Karpas-422 (cell line): ENCODE measurements around a stretch of chr21.

- PRO-cap: no peak
- RAMPAGE, long total RNA: no peak
Observed at GRCh38 chr21:5553413-5553822, 4968.0 kb upstream of the TPTE start.

GRCh38 chr21:6120076-6120641 is 4401.2 kb upstream of the TPTE start:
- PRO-cap: no peak
- RAMPAGE, long total RNA: no peak

GRCh38 chr21:8987945-8989301 is 1533.0 kb upstream of the TPTE start:
- PRO-cap: no peak
- RAMPAGE, long total RNA: no peak

DNA sequence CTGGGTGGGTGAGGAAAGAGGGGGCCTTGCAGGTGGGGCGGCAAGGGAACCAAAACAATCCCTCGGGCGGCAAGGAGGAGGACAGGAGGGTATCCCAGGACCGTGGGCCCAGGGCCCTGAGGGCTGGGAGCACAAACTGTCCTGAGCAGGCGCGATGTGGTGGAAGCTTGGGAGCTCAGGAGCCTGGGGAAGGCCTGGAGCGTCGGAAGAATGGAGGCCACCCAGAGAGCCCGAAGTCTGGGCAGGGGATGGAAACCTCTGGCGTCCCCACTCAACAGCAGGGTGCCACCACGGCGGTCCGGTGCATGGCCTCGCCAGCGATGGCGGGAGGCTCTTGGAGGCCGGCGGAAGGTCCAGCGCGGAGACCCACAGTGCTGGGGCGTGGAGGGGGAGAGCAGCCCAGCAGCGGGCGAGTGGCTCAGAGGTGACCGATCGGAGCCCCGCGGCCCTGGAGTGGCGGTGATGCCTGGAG is 140.4 kb downstream of the LIPI start:
- PRO-cap: no peak
- RAMPAGE, long total RNA: no peak

- PRO-cap: no peak
- RAMPAGE, long total RNA: no peak
Observed at GRCh38 chr21:14500200-14501586, 45.4 kb downstream of the SAMSN1 start.

DNA sequence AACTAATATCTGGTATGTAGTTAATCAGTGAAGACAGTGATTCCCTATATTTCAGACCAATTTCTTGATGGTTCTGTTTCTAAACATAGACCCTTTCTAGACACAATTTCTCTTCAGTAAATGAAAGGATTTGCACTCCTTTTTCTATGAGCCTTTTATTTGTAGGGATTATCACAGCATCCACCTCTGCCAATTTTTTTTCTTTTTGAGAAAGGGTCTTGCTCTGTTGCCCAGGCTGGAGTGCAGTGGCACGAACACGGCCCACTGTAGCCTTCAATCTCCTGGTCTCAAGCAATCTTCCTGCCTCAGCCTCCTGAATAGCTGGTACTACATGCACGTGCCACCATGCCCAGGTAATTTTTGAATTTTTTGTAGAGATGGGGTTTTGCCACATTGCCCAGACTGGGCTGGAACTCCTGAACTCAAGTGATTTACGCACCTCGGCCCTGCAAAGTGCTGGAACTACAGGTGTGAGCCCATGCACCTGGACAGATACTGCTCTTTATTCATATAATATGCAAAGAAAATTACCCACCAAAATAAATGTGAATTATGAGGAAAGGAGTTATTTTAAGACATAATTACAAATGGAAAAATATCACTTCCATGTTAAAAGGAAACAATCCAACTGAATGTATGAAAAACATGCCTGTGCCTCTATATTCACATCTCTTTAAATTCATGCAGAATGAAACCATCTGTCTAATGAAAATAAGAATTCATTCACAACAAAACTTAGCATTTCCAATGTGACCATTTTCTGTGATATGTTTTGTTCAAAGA is 2.1 kb downstream of the SAMSN1 start:
- PRO-cap: no peak
- RAMPAGE, long total RNA: no peak

GRCh38 chr21:14686802-14687214 is 140.7 kb upstream of the SAMSN1 start:
- PRO-cap: no peak
- RAMPAGE, long total RNA: no peak

GRCh38 chr21:15013811-15014668 is 50.8 kb downstream of the NRIP1 start:
- PRO-cap: no peak
- RAMPAGE, long total RNA: no peak

DNA sequence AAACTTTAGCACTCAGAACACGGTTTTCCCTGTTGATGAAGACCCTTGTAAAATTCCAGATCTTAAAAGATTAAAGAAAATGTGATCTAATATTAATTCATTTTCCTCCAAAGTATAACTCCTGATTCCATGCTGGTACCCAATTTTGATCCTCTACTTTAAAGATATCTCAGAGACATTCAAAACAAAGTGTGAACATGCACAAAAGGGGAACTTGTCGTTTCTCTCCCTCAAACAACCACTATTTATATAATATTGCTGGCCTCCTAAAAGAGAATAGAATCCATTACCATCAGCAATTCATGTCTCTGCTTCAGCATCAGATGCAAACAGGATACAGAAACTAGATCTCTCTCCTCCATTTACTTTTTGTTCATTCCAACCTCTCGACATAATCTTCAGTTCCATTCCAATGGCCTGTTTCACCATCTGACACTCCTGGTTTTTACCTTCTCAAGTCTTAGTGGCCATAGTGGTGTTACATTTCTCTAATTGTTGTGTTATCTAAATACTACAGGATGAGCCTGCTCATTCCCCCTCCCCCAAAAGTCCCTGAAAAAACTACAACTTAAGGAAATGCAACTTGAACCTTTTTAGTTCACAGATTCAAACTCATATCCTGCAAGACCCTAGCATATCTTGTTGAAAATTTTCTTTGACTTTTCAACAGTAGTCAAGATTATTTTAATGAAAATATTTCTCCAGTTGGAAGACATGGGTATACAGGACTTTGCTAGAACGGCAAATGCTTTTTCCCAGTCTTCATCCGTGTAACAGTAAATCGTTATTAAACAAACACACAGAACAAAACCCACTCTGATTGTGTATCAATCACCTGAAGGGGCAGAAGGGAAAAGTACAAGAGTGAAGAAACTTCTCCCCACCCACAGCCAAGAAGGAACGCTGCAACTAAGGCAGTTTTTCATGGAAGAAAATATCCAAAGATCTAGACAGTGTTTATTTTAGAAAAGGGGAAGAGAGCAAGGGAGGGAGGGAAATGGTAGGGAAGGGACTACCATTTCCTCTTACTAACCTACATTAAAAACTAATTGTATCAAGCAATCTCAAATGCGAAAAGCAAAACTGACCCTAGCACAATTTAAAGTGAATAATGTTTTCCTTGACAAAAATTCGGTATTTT is 3.9 kb downstream of the NRIP1 start:
- PRO-cap: no peak
- RAMPAGE, long total RNA: no peak

GRCh38 chr21:15065531-15066205 is 868 bp upstream of the NRIP1 start:
- PRO-cap: no peak
- RAMPAGE, long total RNA: no peak

DNA sequence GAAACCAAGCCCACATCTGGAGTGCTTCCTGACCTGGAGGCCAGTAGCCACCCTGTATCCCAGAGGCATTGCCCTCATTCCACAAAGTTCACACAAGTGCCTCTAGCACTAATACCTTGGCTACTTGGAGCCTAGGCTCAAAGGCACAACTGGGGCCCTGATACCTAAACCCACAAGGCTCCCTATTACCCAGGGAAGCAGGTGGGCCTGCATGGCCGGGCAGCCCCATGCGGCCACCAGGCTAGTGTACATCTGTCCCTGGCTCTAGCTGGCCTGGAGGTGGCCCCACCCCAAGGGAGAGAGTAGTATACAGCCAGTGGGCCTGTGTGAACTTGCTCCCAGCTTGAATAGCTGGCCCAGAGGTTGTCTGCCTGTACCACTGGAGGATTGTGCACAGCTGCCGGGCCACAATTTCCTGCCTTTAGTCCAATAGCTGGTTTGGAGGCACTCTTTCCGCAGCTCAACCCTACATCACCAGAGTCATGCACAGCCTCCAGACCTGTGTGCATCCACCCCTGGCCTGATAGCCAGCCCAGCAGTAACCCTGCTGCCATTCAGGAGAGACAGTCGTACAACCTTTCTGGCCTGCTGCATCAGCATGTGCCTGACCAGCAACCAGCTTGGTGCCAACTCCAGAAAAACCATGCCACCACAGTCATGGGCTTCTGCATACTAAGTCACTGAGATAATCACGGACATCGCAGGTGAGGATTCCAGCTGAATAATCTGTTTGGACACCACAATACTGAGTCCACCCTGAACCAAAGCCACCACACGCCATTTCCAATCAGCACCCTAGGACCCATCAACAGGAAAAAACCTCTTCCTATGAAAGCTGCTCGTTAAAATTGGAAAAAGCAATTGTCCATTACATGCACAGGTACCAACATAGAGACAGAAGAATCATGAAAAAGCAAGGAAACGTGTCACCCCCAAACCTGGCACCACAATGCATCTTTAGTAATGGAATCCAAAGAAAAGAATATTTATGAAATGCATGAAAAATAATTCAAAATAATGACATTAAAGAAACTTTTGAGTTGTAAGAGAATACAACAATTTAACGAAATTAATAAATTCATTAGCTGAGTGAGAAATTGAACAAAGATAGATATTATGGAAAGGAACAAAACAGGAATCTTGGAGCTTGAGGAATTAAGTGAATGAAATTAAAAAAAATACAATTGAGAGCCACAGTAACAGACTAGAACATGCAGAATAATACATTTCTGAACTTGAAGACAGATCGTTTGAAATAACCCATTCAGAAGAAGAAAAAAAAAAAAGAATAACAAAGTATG is 52.6 kb downstream of the USP25 start:
- PRO-cap: no peak
- RAMPAGE, long total RNA: no peak

DNA sequence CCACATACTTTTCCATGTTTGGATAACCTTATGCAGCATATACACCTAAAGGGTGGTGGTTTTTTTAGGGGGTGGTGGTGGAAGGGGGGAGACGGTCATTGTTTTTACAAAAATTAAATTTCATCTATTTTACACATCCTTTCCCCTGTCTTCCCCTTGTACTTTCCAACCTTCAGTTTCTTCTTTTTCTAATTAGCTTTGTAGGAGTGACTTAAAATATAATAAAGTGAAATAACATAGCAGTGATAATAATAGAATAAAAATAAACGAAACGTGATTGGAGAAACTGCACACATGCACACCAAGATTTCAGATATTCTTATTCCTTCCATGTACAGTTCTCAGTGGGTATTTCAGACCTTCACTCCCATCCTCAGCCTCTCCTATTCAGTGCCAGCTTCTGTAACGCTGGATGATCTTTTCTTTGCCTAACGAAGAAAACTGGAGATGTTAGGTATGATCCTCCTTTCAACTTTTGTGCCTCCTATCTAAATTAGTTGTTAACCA is 155.8 kb downstream of the USP25 start:
- PRO-cap: no peak
- RAMPAGE, long total RNA: no peak

GRCh38 chr21:16835819-16836099 is 677.1 kb upstream of the CXADR start:
- PRO-cap: no peak
- RAMPAGE, long total RNA: no peak

DNA sequence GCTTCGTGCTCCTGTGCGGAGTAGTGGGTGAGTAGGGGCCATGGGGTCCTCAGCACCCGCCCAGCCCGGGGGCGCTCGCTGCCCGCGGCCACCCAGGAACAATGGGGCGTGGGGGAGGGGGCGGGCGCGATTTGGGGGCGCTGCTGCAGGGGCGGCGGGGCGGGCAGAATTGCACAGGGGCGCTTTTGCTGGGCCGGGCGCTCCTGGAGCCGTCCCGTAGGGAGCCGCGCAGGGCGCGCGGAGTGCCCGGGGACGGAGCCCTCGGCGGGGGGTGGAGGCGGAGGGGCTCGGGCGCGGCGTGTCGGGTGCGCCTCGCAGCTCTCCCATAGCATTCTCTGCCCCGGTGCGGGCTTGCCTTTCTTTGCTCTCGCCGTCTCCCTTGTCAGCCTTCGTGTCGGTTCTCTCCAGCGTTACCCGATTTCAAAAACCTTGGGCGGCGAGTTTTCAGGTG is 328 bp downstream of the CXADR start:
- PRO-cap: no peak
- RAMPAGE, long total RNA: no peak

DNA sequence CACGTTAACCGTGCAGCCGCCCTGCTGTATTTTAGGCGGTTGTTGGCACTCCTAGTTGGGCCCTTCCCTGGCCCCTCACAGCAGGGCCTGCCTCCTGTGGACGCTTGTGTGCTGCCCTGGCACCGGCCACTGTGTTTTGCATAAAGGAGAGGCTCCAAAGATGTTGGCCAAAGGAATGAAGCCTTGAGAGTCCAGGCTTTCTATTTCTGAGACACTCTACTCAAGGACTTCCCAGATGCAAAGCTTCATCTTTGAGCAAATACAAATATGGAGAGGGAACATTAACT is 683 bp upstream of the BTG3 start:
- PRO-cap: no peak
- RAMPAGE, long total RNA: no peak

GRCh38 chr21:17775318-17775672 is 43.9 kb downstream of the C21orf91 start:
- PRO-cap: no peak
- RAMPAGE, long total RNA: no peak

GRCh38 chr21:17808388-17808833 is 10.7 kb downstream of the C21orf91 start:
- PRO-cap: no peak
- RAMPAGE, long total RNA: no peak

DNA sequence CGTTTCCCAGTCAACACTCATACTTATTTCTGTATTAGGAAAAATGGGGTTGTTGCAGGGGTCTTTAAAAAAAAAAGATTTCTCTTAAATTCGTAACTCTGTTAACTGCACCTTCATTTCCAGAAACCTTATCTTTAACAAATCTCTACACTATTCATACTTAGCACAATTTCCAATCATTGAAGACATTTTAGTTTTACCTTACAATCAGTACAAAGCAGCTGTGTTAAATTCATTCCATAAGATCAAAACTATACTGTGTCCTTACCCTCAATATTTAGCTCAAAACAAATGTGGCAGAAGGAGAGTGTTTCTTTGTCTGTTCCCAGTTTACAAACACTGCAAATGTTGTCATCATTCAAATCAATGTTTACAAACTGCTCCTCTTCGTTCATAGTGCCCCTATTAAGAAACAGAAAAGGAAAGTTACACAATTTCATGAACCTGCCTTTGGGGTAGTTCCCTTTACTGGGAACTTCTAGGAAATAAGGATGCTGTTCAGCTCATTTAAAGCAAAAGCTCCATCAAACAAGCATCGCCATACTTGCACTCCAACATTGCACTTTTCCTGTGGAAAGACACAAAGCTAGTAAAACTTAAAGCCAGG is 1.1 kb downstream of the C21orf91 start:
- PRO-cap: no peak
- RAMPAGE, long total RNA: no peak

DNA sequence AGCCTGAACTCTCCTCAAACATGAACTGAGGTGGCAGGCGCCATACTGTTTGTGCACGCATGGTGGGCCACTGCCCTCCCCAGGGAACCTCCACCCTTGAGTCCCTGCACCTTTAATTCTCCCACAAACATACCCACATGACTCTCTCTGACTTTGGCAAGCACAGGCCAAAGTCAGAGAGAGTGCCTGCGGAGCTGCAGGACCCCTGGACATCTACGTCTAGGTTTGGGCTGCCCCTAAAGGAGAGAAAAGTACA is 260.4 kb downstream of the NCAM2 start:
- PRO-cap: no peak
- RAMPAGE, long total RNA: no peak

- PRO-cap: no peak
- RAMPAGE, long total RNA: no peak
Observed at GRCh38 chr21:21463447-21464052, 465.3 kb downstream of the NCAM2 start.